Gastroesophageal sphincter (tissue), 4 donors: ENCODE measurements around a stretch of chr6.

DNA sequence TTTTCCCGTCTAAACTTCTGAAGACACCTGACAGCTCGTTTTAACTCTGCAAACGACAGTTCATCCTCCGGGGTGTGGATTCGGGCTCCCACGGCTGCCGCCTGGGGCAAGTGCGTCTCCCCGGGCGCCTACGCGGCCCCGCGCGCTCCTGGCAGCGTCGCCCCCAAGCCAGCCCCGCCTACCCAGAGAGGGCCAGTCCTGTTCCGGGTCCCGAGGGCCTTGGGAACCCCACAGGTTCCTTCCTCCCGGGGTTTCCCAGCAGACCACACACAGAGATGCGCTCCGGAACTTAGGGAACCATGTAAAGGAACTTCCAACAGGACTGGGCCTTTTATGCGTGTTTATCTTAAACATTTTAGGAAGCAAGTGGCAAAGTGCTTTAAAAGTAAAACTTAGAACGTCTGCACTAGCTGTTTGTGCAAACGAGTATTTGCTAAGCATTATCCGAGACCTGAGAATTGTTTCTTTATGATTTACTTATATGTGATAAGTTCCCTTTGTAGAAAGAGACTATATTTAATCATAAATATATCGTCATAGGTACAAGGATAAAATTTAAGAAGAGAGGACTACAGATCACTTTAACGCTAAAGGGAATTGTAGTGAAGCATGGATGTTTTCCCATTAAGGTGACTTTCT is 54.2 kb downstream of the PRR18 start:
- PRO-cap: no peak
- RAMPAGE, long total RNA, 4 experiments: no peak in any of the 4 experiments

GRCh38 chr6:166341275-166341866 is 974 bp downstream of the SFT2D1 start:
- PRO-cap: no peak
- RAMPAGE, long total RNA, 4 experiments: no peak in any of the 4 experiments

DNA sequence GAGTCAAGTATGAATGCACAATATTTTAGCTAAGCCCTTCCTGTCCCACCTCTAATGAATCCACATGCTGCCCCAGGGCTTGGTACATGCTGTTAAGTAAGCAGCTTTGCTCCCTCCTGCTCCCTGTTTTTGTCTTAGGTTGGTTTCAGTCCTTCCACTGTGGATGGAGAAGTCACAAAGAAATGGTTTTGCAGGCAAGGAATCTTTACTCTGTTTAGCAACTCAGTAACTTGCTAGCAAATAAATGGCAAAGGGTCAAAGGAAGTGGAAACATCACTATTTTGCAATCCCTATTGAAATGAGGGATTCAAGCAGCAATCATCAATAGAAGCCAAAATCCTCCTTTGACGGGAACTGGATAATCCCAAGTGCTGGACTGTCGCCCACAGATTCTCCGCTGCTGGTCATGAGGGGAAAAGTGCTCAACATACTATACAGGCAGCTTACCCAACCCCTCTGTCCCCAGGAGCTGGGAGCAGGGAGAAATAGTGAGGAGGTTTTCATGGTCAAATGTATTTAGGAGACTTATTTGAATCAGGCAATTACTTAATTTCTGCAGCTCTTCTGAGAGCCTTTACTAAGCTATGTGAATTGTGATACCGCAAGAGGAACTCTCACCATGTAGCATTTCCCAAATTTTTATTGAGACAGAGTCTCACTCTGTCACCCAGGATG is 5.2 kb upstream of the MPC1 start:
- PRO-cap: no peak
- RAMPAGE, long total RNA, 4 experiments: no peak in any of the 4 experiments

- PRO-cap: no peak
- RAMPAGE, long total RNA, 4 experiments: no peak in any of the 4 experiments
Measured at GRCh38 chr6:166470547-166470847, 87.8 kb upstream of the MPC1 start.

GRCh38 chr6:166565287-166565929 is 21.1 kb downstream of the RAMACL start:
- PRO-cap: no peak
- RAMPAGE, long total RNA, 4 experiments: no peak in any of the 4 experiments

DNA sequence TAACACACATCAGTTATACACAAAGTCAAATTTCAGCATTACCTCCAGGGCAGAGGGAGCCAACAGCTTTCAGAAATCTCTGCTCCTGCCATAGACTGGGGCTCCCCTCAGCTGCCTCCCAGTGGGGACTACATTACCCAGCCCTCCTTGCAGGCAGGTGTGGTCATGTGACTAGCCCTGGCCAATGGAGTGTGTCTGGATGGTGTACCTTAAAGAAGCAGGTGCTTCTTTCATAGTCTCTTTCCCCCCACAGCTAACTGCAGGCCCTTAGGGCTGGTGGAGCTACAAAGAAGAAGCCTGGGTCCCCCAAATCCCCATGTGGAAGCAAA is 265 bp upstream of the RAMACL start:
- PRO-cap: no peak
- RAMPAGE, long total RNA, 4 experiments: no peak in any of the 4 experiments

DNA sequence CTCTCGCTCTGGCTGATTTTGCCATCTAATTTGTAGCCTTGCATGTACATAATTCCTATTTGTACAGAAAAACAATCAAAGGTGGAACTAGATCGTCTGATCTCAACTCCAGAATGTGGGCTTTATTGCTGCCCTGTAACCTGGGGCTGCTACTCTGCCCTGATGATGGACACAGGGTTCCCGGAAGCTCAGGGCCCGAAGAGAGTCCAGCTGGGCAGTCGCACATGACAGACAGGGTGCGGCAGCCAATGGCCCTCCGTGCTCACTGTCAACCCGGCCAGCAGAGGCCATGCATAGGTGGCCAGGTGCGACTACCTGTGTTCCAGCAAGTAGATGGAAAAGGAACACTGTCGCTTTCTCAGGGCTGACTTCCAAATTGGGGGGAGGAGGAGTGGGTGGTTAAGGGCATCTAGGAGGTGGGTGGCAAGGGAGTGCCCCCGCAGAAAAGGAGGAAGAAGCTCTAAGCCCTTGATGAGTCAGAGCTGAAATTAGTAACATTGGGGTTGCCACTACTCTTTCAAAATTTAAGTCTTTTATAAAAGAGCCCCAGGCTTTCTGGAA is 2.2 kb upstream of the RAMACL start:
- PRO-cap: no peak
- RAMPAGE, long total RNA, 4 experiments: no peak in any of the 4 experiments

DNA sequence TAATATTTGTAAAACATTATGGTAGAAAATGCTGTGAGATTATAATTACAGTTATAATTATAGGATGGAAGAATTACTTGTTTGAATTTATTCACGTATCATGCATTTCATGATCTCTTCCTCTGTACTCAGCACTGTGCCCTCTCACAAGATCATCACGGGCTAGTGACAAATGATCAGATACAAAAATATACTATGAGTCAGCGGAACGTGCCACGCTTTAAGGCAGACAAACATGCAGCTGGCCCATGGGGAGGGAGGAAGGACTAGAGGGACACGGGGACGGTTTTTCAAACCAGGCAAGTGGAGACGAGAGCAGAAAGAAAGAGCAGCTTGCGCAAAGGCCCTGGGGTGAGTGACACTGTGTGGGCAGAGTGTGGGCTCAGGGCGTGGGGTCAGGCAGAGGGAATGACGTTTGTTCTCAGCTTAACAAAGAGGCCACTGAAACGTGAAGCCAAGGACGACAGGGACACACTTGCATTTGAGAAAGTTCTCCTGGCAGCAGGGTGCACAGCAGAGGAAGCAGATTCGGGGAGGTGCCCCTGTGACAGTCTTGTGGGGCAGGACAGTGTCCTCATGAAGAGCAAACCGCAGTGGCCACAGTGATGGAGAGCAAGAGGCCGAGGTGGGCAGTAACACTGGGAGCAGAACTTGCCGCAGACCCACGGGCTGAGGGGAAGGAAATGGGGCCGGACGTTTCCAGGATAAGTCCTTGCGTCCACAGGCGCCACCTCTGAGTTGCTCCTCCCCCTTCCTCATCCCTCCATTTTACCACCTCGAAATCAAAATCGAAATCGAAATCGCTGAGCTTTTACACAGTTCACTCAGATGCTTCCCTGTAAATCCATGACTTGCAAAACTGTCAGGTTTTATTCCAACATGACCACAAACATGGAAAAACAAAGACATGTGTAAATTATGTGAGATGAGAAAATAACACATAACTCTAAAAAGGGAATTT is 6.9 kb upstream of the RPS6KA2 start:
- PRO-cap: unidirectional peak, minus-strand start at position 677 of the sequence
- RAMPAGE, long total RNA, 4 experiments: no peak in any of the 4 experiments

GRCh38 chr6:166745596-166745900 is 118.5 kb upstream of the RPS6KA2 start:
- PRO-cap: bidirectional peak, plus-strand start at chr6:166745992, minus-strand start at chr6:166745766
- RAMPAGE, long total RNA, 4 experiments: no peak in any of the 4 experiments

DNA sequence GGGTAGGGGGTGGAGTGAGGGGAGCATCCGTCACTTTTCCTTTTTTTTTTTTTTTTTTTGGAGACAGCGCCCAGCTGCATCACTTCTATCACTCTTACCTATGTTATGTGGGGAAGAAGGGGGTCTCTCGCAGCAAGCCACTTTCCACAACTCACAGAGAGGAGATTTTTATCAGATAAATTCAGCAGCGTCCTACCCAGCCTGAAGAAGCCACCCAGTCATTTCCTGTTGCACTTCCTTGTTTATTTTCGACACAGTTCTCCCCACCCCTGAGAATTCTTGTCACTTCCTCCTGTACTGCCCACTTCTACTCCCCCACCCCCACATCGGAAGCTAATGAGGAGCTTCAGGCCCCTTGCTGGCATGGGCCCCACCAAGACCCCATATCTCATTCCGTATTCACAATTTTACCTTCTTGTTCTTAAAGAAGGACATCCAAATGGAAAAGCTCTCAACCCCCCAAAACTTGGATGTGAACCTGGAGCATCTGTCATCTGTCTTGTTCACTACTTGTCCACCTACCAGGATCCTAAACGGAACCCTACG is 2.9 kb upstream of the RNASET2 start:
- PRO-cap: bidirectional peak, plus-strand start at position 323 of the sequence, minus-strand start at position 222 of the sequence
- RAMPAGE, long total RNA, 4 experiments: no peak in any of the 4 experiments

DNA sequence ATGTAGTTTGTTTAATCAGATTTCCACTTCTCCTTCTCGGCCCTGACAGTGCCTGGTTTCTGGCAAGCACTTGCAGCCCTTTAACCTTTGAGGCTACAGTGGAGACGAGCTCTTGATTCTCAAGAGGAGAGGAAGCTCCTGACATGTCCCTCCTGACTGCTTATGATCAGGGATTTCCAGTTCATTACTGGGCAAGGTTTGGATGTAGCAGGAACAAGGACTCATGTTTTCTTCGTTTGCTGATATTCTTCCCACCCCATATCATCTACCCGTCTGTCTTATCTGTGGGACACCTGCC is 31.1 kb downstream of the CEP43 start:
- PRO-cap: no peak
- RAMPAGE, long total RNA, 4 experiments: no peak in any of the 4 experiments

DNA sequence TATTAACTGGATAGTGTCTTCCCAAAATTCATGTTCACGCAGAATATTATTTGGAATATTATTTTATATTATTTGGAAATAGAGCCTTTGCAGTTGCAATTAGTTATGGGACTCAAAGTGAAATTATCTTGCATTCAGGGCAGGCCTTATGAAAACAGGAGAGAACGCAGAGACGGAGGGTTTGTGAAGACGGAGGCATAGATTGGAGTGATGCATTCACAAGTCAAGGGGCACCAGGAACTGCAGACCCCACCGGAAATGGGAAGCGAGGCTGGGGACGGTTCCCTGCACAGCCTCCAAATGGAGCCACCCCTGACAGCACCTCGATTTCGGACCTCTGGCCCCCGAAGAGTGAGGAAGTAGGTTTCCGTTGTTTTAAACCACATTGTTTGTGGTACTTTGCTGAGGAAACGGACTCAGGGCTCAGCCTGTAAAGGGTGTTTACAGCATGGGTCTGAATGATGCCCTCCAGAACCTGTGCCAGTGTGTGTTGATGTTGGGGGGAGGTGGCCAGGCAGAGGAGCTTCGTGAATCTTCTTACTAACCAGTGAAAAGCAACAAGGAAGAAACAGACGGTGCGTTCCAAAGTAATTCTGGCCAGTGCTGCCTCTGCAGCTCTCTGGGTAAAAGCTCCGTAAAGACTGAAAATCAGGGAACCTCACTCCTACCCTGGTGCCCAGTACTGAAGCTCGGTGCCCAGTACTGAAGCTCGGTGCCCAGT is 30.2 kb upstream of the CCR6 start:
- PRO-cap: no peak
- RAMPAGE, long total RNA, 4 experiments: no peak in any of the 4 experiments

GRCh38 chr6:167124141-167125027 is 1.5 kb downstream of the CCR6 start:
- PRO-cap: no peak
- RAMPAGE, long total RNA, 4 experiments: no peak in any of the 4 experiments

DNA sequence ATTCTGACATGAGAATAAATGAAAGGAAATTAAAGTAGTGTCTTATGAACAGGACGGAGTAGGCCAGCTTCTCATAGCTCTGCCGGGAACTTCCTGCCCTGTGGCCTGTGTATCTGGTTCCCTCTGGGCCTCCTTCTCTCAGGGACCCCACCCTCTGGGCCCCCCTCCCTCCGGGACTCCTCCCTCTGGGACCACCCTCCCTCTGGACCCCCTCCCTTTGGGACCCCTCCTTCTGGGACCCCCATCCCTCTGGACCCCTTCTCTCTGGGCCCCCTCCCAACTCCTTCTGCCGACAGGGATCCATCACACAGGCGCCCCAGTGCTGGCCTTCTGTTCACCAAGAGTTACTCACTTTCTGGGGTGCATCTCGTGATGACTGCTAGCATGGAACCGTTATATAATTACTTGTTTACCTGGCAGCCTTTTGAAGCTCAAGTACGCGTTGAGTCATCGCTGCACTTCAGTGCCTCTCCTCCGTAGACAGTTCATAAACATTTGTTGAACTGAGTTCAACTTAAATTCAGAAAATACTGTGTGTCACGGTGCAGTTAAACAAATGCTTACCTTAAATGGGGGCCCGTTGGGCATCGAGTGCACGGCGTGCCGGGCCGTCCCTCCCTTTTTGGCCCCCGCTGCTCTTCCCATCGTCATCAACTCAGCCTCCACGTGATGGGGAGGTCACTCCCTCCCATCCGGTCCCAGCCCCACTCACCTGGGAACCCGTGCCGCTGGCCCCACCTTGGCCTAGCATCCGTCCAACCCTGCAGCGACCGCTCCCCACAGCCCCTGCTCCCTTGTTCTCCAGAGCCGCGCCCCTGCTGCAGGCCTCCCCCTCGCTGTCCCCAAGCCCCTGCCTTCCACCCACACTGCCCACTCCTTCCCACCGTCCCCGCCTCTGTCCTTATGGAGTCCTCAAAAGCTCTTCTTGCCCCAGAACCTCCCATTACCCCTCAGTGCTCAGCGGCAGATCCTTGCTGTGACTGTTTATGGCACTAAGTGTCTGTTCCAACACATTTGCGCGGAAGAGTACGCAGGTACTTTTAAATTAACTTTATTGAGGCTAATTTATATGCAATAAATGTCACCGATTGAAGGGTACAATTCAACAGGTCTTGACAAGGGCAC is 8.2 kb downstream of the CCR6 start:
- PRO-cap: no peak
- RAMPAGE, long total RNA, 4 experiments: no peak in any of the 4 experiments

DNA sequence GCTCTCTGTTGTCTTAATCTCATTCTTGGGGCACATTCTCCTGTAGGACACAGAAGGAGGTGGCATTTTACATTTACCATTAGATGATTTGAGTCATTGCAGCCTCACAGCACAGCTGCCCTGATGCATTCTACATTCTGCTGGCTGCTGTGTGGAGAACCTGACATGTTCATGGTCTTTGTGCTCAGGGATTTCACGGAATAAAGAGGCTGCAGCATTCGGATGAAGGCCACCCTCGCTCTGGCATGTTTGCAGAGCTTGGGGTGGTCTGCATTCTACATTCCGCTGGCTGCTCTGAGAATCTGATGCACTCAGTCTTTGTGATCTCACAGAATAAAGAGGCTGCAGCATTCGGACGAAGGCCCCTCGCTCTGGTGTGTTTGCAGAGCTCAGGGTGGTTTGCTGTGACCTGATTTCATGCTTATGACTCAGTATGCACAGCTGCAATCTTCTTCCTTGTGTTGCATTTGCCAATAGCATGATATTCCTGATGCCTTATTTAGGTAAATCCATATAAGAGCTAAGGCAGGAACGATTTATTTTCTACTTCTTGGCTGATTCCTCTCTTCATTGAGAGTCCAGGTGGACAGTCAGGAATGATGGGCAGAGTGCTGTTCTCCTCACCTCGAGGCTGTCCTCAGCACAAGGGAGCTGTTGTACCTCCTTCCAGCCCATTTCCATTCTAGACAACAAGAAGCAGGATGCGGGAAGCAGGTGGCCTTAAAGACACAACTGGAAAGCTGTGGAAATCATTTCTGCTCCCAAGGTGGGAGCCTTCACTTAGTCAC is 16.6 kb downstream of the GPR31 start:
- PRO-cap: no peak
- RAMPAGE, long total RNA, 4 experiments: no peak in any of the 4 experiments

GRCh38 chr6:167146248-167146596 is 11.6 kb downstream of the GPR31 start:
- PRO-cap: no peak
- RAMPAGE, long total RNA, 4 experiments: no peak in any of the 4 experiments

DNA sequence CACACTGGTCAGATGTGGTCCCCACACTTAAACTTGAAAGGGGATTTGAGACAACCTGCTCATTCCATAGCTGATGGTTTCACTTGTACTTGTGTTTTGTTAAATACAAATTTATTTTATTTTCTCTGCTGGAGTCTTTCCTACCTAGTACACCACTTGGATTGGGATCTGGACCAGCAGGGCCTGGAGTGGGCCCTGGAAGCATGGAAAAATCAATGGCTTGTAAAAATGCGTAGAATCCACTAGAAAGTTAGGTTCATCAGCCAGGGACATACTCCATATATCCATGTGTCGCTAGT is 521 bp upstream of the GPR31 start:
- PRO-cap: no peak
- RAMPAGE, long total RNA, 4 experiments: no peak in any of the 4 experiments

DNA sequence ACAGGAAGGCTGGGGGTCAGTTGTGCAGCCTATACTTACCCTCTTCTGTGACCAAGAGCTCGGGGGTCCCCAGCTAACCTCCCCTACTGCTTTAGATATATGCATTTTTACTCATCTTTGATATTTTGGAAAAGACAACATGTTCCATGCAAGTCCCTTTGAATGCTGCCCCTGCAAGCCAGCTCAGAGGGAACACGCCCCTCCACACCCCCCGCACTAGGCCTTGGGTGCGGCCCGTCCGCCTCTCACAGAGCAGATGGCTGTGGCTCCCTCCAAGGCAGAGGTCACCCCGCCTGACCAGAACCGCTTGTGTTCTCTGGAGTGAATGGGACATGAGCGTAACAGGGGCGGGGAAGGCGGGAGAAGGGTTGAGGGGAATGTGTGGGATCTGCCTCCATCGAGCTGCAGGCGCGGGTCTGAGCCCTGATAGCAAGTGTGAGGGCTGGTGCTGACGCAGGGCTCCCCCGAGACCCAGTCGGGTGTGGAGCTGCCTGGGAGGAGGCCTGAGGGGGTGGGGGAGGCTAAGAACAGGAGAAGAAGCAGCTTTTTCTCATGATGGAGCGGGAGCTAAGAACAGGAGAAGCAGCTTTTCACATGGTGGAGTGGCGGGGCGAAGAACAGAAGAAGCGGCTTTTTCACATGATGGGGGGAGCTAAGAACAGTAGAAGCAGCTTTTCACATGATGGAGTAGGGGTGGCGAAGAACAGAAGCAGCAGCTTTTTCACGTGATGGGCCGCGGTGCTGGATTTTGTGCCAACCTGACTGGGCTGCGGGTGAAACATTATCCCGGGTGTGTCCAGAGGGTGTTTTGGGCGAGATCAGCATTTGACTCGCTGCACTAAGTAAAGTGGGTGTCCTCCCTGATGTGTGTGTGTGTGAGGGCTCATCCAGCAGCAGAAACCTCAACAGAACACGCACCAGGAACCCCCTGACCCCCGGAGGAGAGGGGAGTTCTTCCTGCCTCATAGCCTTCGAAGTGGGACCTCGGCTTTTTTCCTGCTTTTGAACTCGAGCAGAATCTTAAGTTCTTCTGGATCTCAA is 169.2 kb downstream of the TTLL2 start:
- PRO-cap: no peak
- RAMPAGE, long total RNA, 4 experiments: no peak in any of the 4 experiments

GRCh38 chr6:167648405-167649355 is 178.0 kb upstream of the AFDN start:
- PRO-cap: no peak
- RAMPAGE, long total RNA, 4 experiments: no peak in any of the 4 experiments

DNA sequence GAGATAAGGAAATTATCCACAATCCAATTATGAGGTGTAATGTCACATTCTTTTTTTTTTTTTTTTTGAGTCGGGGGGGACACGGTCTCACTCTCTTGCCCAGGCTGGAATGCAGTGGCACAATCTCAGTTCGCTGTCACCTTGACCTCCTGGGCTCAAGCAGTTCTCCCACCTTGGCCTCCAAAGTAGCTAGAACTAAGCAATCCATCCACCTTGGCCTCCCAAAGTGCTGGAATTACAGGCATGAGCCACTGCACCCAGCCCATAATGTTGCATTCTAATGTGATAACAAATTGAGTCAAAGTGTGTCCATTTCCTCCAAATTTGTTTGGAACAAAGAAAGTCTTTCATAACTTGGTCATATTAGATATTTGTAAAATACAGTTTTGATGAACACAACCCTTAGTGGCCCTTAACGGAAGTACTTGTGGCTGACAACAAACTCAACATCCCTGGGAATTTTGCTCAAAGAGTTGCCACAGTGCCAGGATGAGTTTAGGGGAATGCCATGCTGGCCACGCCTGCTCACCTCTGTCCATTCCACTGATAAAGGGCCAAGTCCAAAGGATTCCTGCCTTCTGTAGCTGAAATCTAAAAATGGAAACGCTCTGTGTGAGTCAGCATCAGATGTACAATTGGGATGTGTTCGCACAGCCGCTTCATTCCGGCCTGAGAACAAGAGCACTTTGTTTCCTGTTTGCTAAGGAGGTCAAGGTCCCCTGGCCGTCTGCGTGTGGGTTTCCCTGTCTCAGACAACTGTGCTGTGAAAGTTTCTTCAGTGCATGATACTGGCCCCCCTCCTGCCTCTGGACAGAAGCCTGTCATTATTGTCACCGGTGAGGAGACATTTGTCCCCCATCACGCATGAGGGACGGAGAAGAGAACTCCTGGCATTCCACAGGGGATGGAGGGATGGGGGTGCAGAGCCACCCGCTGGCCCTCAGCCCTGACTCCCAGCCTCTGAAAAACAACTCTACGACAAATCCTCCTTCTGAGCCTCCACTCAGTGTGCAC is 143.8 kb upstream of the AFDN start:
- PRO-cap: unidirectional peak, plus-strand start at position 662 of the sequence
- RAMPAGE, long total RNA, 4 experiments: no peak in any of the 4 experiments